Peripheral blood mononuclear cell (primary cell): Measurements from ENCODE around the gene SLC7A1.

DNA sequence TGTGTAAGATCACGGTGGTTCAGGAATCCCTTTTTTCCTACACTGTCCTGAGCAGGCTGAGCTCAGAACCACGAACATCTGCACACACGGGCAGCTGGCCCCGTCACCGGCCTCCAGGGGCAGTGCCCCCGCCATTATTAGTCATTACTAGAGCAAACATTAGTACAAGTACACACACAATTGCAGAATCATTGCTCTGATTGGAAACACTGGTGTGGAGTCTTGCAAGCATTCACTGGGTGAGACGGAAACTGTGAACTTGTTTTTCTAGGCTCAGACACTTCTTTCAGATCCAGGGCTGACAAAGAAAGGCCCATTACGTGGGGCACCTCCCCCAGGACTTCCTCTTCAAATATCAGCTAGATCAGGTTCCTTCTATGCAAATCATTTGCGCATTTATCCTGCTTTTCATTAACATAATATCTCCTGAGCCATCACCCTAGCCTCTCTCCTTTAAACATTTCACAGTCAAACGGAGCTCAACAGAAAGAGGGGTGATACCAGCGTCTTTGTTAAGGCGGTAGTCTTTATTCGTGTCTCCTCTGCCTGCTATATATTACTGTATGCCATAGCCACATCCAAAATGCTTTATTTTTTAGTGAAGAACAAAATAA is 27.0 kb upstream of the MTIF3 start:
- PRO-cap, 8 experiments: peak in 1 of 8 experiments; most common plus-strand start position 465 of the sequence (in 1)

- PRO-cap, 8 experiments: peak in 4 of 8 experiments; most common plus-strand start chr13:27625327 (in 2)
Measured at GRCh38 chr13:27625107-27625425, 3.4 kb downstream of the POLR1D start.

DNA sequence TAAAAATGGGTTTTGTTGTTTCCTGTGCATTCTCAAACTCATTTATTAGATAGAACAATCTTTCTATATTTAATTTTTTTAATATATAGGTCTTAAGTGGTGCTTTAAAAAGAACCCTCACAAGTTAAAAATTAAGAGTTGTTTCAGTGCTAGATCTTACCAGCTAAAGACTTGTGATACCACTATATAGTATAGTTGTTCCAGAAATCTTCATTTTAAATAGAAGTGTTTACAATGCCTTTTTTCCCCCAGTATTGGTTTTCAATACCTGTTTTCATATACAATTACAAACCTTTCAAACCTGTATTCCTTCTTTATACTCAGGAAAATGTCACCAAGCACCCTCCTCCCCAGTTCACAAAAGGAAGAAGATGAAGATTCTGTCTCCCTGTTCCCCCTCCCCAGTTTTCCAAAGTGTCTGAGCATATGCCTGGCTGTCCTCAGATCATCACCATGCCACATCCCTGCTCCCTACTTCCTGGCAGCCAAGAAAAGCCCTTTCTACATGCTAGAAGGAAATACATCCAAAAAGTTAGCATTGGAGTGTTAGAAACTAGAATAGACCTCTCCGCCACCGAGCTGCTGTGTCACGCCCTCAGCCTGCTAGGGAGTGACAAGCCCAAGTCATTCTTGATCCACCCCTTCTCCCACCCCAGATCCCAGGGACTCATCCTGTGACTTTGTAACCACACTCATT is 45.0 kb downstream of the POLR1D start:
- PRO-cap, 8 experiments: no peak in any of the 8 experiments

- PRO-cap, 8 experiments: no peak in any of the 8 experiments
Measured at GRCh38 chr13:27868784-27869137, 51.0 kb upstream of the PDX1 start.

- PRO-cap, 8 experiments: no peak in any of the 8 experiments
Measured at GRCh38 chr13:28211440-28212306, 73.3 kb downstream of the PAN3 start.

DNA sequence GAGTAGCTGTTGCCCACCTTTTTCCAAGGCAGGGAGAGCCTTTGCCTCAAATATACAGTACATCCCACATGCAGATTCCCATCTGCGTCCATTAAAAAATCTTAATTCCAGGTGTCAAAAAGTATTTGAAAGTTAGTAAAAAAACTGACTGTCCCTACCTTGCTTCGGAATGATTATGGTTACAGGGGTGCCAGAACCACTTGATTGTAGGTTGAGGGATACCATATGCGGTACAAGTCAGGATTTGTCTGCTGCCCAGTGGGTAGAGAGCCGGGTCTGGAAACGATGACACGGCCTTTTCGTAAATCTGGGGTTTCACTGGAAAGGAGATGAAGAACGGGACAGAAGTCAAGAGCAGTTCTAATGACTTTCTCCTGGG is 67.9 kb downstream of the FLT1 start:
- PRO-cap, 8 experiments: no peak in any of the 8 experiments

GRCh38 chr13:28492510-28493087 is 2.3 kb downstream of the FLT1 start:
- PRO-cap, 8 experiments: no peak in any of the 8 experiments

DNA sequence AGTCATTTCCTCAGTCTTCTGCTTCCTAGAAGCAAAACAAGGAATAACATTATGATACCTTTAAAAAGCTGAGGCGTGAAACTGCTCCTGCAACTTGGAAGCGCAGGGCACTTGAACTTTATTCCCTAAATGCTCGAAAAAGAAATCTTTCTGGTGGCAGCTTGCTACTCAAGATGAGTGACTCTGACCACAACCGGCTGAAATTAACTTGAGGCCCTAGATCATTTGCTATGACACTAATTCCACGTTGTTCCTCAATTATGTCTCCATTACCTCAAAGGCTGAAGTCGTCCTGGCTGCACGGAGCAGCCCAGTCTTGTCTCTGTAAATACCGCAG is 885 bp upstream of the FLT1 start:
- PRO-cap, 8 experiments: no peak in any of the 8 experiments

- PRO-cap, 8 experiments: peak in 4 of 8 experiments; most common plus-strand start chr13:28732158 (in 4)
Measured at GRCh38 chr13:28731929-28732222, 13.1 kb upstream of the SLC46A3 start.

DNA sequence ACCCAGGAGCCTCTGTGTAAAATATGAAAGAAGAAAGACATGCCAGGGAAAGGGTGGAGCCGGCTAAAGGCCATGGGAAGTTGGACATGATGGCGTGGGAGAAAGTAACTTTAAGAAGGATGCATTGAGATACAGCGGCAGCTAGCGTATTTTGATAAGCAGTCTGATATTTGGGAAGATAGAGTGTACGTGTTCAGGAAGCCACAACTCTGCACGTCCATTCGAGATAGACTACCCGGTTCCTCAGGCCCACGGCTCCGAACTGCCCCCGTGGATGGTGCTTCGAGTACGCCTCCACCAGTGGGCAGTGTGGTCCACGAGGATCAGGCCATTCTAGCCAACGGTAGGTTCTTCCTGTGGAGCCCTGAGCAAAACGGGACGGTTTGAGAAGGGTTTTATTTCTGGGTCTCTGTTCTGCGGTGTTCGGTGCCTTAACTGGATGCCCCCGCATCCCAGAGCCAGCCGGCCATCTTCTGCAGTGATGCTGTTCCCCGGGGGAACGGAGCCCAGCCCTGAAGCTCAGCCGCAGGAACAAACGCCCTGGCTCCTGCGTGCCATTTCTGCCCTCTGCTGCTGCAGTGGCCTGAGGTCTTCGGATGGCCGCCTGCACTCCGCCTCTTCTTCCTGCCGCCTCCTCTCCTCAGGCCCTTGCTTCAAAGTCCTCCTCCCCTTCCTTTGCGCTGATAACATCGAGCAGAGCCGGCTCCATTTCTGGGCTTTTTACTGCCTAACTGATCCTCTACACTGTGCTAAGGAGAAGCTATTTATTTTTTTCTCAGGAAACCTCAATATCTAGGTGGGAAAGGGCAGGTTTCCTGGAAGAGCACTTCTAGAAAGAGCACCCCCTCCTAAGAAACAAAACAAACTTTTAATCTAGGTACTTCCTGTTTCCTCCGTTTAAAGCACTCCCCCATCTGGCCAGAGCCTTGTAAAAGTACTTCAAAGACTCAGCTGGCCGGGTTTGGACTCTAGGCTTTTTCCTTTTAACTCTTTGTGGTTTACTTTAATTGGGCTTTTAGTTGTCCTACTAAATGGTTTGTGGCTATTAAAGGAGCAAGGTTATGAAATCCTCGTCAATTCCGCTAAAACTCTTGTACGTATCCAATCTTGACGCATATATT is 36.1 kb upstream of the SLC46A3 start:
- PRO-cap, 8 experiments: peak in 3 of 8 experiments; most common minus-strand start position 870 of the sequence (in 3)

DNA sequence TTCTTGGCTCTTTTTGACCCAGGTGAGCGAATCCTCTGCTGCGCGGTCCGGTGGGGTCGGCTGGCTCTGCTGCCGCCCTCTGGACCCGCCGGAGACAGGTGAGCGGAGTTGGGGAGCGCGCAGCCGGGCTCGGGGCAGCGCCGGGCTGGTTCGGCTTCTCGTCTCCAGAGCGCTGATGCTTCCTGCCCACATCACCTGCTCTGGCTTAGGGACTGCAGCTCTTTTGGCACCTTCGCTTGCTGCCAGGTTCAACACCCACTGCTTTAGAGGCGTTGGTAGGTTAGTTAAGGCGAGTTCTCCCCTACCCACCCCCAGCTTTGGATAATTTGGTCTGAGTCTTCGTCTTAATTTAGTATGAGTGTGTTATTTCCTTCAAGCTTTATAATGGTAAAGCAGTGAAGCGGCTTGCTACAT is 458 bp downstream of the MTUS2 start:
- PRO-cap, 8 experiments: no peak in any of the 8 experiments

GRCh38 chr13:28954524-28955149 is 134.5 kb downstream of the MTUS2 start:
- PRO-cap, 8 experiments: no peak in any of the 8 experiments

- PRO-cap, 8 experiments: no peak in any of the 8 experiments
Measured at GRCh38 chr13:29123825-29124210, 303.7 kb downstream of the MTUS2 start.

- PRO-cap, 8 experiments: no peak in any of the 8 experiments
Measured at GRCh38 chr13:29572563-29572970, 22.9 kb downstream of the SLC7A1 start.

DNA sequence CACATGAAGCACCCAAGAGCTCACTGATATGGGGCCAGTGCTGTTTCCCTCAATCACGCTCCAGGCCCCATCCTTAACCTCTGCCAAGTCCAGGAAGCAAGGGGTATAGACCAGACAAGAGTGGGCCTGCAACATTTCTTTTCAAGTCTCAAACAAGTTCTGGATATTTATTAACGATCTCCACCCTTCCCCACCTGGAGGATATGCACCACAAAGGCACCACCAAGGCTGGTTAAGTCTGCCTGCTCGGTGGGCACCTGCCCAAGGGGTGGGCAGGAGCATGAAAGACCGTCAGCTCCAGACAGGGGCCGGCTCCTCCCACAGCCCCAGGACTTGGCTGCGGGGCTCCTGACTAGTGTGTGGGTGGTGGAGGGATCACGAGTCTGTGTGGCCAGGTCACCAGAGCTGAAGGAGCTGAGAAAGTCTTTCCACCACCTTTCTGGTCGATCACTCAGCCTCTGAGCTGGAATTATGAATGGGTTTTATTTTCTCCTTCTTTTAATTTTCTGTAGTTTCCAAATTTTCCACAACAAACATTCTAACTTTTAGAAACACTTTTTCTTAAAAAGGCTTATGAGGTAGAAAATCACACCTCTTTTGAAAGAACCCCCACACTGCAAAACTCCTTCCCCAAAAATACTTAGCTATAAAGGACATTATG is 7.8 kb downstream of the SLC7A1 start:
- PRO-cap, 8 experiments: no peak in any of the 8 experiments

- PRO-cap, 8 experiments: peak in 8 of 8 experiments; most common plus-strand start chr13:29595185 (in 8); most common minus-strand start chr13:29594559 (in 4)
Measured at GRCh38 chr13:29594155-29595302, 959 bp downstream of the SLC7A1 start.

- PRO-cap, 8 experiments: peak in 8 of 8 experiments; most common plus-strand start chr13:29595899 (in 5); most common minus-strand start chr13:29595636 (in 8)
Measured at GRCh38 chr13:29595303-29596141, at the start of gene SLC7A1. SLC7A1 (minus strand) TSS chr13:29595688.

DNA sequence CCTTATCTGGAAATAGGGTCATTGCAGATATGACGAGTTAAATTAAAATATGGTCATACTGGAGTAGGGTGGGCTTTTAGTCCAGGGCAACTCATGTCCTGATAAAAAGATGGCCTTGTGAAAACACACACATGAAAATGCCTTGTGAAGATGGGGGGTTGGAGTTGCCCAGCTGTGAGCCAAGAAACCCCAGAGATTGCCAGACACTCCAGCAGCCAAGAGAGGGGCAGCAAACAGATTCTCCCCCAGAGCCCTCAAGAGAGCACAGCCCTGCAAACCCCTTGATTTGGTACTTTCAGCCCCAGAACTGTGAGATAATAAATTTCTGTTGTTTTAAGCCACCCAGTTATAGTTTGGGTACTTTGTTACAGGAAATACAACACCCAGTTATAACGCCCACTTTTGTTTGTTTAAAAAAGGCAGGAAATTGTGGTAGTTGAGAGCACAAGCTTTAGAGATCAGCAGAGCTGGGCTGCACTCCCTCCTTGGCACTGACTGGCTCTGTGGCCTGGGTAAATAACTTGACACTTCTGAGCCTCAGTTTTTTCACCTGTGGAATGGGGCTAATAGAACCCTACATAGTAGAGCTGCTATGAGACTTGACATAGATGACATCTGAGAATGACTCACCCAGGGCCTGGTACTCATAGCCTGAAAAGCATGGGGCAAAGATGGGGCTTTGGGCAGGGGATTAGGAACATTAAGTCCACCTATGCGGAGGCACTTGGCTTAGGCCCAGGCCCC is 159.4 kb downstream of the KATNAL1 start:
- PRO-cap, 8 experiments: peak in 6 of 8 experiments; most common plus-strand start position 439 of the sequence (in 2); most common minus-strand start position 309 of the sequence (in 4)

DNA sequence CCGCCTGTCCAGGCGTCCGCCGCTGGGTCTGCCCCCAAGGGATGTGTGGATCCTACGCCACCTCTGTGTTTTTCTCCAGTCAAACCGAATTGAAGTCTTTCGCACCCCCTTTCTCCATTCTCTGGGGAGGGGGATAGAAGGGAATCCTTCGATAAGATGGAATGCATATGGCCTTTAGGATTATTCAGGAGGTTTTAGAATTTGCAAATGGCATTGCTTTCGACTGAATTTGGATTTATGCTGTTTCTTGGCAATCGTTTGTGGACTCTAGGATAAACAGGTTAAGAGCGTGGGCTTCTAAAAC is 382 bp upstream of the KATNAL1 start:
- PRO-cap, 8 experiments: no peak in any of the 8 experiments

DNA sequence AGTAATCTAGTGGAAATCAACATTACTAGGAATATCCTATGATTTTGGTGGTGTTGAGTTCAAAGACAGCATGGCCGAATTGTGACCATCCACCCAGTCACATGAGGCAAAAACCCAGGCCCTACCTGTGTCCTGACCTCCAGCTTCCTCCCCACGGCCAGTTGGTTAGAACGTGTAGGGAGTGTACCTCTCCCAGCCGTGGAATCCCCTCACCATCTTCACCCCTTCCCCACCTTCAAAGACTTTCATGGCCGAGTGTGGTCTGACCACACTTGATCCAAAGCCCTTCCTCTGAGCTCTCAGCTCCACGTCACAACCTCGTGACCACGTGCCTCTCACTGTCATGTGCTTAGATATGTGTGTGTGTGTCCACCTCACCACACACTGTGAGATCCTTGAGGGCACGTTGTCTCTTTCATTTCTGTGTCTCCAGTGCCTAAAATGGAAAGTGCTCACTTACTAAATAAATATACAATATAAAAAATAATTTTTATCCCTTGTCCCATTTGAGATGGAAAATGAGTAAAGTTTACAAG is 48.6 kb upstream of the UBE2L5 start:
- PRO-cap, 8 experiments: peak in 4 of 8 experiments; most common plus-strand start position 380 of the sequence (in 3); most common minus-strand start position 237 of the sequence (in 1)